Ascending aorta (tissue), 1 donor: ENCODE results near the gene TNFAIP3.

GRCh38 chr6:137416650-137417240 lies 77.4 kb downstream of the OLIG3 start:
- PRO-cap, result no peak

DNA sequence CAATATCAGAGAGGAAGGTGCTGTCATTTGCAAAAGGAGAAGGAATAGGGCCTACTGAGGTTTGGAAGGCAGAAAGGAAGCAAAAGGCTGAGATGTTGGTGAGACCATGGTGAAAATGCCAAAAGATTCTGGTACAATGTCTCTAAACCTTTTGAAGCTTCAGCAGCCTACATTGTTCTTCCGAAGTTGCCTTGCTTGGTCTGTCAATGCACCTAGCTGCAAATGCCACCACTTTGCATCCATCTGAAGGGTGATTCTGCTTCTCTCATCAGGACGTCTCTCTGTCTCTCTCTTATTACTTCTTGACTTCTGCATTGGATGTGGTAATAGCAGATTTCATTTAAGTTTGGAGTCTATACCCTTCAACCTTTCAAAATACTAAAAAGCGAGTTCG lies 62.5 kb downstream of the OLIG3 start:
- PRO-cap, result no peak

DNA sequence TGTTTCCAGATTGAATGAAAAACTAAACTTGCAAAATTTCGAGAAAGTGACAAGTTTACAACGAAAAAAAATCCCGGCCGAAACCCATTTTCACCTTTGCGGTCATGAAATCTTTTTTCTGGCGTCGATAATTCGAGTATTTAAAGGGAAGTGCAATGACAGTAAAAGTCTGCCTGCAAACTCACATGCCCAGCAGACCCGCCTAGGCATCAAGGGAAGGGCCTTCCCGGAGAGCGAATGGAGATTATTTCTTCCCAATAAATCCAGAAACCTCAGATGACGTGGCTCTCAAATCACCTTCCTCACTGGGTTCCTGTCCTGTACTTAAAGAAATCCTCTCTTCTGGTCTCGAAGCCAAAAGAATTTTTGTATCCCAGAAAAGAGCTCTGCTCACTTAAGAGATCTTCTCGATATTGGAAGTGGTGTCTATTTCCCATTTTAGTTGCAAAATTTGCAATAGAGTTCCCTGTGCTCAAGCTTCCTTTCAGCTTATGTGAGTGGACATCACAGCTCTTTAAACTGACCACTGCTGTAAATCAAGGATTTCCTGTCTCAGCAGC lies 4.1 kb downstream of the OLIG3 start:
- PRO-cap, result no peak

- PRO-cap, result no peak
Measured at GRCh38 chr6:137648098-137648404, 153.9 kb upstream of the OLIG3 start.

GRCh38 chr6:137702829-137703344 lies 164.2 kb upstream of the TNFAIP3 start:
- PRO-cap, result no peak

DNA sequence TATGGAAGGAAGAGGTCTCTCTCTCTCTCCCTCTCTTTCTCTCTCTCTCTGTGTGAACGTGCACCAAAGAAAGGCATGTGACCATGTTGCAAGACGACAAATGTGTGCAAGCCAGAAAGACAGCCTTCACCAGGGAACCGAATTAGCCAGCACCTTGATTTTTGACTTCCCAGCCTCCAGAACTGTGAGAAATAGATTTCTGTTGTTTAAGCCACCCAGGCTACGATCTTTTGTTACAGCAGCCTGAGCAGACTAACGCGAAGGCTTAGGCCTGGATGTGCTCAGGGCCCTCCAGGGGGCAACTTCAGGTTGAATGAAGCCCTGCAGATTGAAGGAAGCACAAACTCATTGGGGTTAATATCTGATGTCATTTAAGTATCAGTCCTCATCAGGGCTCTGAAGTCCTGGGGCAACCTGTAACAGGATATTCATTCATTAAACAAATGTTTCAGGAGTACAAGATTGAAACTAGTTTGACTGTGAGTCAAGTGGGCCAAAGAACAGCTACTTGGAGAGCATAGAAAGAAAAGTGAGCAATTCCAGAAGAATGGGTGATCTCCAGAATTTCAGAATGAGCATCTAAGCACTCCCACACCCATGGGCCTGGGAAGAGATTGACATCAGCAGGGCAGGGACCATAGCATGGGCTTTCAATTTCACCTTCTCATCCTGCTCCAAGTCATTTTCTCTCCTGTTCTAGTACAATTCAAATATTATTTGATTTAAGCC lies 157.3 kb upstream of the TNFAIP3 start:
- PRO-cap, result no peak

DNA sequence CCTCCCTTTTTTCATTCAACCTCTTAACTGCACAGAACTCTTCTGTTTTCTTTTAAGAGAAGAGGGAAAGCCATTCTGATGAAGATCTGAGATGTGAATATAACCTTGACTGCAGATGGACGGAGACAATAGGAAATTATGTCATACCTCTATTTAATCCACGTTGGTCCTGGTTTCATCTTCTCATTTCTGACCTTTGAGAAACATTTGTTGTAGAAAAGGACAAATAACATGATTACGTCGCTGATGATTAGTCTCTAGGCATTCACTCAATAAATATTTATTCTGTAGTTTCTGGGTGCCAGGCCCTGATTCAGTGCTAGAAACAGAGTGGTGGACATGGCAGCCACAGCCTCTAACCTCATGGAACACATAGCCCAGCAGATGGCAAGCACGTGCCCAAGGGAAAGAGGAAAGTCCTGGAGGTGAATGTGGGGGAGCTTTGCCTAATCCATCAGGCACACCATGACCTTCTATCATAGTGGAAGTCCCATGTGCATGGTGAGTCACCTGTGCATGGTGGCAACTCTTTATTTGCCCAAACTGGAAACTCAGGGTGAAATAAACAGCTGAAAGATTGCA lies 143.2 kb upstream of the TNFAIP3 start:
- PRO-cap, result no peak

DNA sequence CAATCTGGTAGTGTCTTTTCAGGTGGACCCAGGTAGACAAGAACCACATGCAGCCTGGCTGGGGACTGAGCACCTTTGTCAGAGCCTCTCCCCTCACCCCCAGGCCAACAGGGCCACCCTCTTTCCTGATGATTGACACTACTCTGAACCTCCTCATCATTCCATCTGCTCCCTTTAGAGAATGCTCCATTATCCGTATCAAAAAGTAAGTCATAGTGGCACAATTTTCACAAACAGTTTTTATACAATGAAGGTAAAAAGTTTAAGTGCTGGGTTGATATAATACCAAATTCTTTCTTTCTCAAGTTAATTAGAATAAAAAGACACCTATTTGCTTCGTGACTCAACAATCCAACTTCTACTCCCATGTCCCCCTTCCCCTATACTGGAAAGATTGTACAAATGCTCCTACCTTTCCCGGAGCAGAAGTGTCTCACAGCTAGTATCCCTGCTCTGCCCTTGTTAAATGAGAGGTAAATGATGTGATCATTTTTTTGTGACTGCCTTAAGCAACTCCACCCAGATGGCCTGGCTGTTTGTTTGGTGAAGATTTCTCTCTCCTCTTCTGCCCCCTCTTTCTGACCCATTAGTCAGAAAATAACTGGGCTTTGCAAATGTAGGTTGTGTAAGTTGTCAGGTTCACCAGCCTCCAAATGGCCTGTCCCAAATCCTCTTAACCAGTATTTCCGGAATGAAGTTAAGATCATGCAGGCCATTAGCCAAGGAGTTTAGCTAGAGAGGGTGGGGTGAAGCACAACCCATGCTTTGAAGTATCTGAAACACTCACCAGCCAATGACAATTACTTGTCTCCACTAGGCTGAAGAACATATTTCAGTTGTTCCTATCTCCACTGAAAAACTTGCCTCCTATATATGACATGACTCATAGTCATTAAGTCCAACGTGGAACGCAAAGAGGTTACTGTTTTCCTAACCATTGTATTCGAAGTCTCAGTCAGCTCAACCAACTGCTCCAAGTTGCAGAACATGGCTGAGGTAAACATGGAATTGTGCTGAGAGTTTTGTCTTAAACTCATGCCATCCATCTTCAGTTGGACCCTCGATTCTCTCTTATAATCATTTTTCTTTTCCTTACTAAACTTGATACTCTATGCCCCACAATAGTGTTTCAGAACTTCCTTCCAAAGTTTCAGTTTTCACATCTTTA lies 37.6 kb upstream of the TNFAIP3 start:
- PRO-cap, result no peak

GRCh38 chr6:137867080-137867934 lies at the start of gene TNFAIP3:
TNFAIP3 (plus strand) TSS chr6:137867259.
- PRO-cap, result bidirectional peak, plus-strand start at chr6:137867229, minus-strand start at chr6:137866933

- PRO-cap, result no peak
Measured at GRCh38 chr6:137869718-137870655, 2.9 kb downstream of the TNFAIP3 start.

DNA sequence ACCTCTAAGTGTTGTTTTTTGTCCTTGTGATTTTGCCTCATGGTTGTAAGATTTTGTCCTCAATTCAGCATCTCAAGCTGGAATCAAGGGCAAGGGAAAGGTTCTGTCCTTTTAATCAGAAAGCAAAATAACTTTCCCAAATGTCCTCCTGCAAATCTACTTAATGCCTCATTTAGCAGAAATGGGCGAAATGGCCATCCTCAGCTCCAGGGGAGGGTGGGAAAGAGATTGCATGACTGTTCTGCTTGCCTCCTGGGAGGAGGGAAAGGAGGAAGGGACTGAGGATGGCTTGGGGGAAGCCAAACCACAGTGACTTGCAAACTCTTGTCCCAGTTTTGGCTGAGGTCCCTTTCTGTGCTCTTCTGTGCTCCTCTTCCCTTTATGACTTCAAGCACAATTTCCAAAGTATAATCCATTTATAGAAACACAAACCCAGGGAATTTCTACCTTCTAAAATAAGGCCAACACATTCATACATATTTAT lies 43.4 kb downstream of the TNFAIP3 start:
- PRO-cap, result no peak

DNA sequence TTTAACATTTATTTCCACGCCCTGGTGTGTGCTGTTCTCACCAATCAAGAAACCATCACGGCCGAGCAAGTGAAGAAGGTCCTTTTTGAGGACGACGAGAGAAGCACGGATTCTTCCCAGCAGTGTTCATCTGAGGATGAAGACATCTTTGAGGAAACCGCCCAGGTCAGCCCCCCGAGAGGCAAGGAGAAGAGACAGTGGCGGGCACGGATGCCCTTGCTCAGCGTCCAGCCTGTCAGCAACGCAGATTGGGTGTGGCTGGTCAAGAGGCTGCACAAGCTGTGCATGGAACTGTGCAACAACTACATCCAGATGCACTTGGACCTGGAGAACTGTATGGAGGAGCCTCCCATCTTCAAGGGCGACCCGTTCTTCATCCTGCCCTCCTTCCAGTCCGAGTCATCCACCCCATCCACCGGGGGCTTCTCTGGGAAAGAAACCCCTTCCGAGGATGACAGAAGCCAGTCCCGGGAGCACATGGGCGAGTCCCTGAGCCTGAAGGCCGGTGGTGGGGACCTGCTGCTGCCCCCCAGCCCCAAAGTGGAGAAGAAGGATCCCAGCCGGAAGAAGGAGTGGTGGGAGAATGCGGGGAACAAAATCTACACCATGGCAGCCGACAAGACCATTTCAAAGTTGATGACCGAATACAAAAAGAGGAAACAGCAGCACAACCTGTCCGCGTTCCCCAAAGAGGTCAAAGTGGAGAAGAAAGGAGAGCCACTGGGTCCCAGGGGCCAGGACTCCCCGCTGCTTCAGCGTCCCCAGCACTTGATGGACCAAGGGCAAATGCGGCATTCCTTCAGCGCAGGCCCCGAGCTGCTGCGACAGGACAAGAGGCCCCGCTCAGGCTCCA lies 43.2 kb upstream of the SMIM28 start:
- PRO-cap, result no peak

DNA sequence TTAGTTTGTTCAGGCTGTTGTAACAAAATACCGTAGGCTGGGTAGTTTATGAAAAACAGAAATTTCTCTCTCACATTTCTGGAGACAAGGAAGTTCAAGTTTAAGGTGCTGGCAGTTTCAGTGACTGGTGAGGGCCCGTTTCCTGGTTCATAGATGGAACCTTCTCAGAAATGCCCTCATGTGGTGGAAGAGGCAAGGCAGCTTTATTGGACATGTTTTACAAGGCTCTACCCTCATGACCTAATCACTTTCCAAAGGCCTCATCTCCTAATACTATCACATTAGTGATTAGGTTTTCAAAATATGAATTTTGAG lies 2.4 kb downstream of the HEBP2 start:
- PRO-cap, result no peak

GRCh38 chr6:138414747-138415644 lies 11.0 kb downstream of the HEBP2 start:
- PRO-cap, result no peak

DNA sequence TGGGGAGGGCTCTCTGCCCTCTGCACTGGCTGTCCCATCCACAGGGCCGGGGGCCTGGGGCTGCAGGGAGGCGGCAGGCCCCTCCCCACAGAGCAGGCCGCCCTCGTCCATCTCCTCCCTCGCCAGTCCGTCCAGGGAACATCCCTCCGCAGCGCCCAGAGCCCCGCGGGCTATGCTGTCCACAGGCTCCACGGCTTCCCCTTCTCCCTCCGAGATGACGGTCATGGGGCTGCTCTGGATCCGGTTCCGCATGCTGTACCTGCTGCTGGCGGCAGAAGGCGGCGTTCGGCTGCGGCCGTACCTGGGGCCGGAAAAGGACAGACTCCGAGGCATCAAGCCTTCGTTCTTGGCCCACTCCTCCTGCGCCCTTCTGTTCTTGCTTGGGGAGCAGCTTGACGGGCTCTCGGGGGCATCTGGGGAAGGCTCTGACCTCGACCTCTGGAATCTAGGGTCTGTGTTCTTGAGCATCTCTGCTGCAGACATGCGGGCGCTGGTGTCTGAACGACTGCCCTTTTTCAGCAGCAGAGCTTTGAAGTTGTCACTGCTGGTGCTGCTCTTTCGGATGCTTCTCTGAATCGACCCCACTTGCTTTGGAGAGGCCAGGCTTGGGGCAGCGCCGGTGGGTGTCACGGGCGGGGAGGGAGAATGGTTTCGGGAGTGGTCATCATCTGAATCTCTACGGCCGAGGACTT lies 20.2 kb downstream of the HEBP2 start:
- PRO-cap, result no peak

DNA sequence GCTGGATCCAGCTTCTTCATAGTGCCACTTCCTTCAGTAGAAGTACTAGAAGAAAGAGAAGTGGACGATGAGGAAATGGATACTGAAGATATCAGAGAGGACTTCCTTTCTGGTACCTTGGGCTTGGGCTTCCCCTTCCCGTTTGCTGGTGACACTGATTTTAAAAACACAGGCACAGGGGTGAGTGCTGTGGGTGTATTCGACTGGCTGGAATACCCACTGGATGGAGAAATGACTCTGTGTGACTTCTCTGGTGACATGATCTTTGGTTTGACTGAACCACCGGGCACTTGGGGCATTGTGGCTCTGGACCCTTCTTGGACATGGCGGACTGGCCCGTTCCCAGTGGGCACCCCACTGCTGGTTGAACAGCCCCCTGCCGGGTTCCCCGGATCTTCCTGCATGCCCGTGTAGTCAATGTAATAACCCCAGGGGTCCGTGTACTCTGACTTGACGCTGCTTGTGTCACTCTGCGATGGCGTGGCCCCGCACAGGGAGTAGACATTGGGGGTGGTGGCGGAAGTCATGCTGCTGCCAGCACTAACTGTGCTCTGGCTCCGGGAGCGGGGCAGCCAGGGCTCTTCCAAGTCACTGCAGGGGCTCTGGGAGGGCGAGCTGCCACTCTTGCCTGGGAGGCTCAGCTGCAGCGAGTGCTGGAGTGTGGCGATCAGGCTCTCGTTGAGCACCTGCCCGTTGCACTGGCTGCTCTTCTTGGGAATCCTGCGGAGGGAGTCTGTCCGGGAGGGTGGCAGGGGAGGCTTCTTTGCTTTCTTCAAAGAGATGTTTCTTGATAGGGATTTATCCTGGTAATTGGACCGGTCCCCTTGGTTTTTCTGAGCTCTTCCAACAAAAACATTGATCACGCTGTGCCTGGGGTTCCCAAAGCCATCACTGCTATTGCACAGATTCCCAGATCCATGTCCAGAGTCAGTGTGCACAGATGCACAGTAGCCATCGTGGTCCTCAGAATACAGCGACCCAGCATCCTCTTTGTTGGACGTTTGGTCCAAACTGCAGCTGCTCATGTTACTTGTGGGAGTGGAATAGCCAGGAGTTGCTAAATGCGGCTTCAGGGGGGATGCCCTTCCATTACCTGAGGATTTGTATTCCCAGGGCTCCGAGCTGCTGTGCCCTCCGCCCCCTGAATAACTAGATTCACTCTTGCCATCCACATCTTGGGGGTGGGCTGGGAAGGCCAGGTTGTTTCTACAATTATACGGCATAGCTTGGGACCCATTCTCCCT lies 28.0 kb downstream of the HEBP2 start:
- PRO-cap, result no peak

- PRO-cap, result no peak
Measured at GRCh38 chr6:138484896-138485661, 14.2 kb downstream of the NHSL1 start.

DNA sequence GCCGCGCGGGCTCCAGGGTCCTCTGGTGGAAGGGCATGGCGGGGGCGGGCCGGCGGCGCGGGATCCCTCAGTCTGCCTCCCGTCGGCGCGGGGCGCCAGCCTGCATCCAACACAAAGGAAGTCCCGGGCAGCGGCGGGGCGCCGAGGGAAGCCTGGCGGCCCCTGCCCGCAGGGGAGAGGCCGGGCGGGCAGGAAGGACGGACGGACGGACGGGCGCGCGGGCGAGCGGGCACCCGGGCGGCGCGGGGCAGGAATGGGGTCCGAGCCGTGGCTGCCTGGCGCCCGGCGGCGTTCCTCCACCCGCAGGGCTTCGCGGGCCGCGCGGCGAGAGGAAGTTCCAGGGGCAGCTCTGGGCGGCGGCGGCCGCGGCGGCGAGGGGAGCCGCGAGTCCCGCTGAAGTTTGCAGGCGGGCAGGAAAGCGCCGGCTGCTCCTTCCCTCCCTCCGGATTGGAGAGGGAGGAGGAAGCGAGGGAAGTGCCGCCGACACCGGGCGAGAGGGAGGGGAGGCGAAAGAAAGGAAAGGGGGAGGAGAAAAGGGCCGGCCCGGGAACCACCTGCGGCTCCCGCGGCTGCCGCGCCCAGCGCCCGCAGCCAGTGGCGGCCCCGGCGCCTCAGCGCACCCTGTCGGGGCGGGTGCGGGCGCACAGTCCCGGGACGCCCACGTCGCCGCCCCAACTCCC lies 80.7 kb upstream of the CCDC28A start:
- PRO-cap, result unidirectional peak, minus-strand start at position 449 of the sequence

DNA sequence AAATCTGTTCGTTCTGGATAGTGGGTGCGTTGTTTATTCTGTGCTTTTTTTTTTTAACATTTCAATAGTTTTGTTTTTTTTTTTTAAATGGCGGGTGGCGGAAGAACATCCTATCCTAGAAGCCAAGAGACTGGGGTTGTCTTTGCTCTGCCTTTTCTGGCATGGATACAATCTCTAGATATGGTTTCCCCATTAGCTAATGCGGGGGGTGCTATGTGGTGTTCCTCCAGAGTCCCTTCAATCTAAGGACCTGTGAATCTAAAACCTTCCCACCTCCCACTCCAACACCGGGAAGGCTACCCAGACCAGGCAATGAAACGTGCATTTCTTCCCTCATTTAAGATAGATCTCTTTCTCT lies 878 bp upstream of the CCDC28A start:
- PRO-cap, result no peak

- PRO-cap, result no peak
Measured at GRCh38 chr6:138945193-138945825, 42.7 kb downstream of the REPS1 start.